Kidney epithelial cell (primary cell): ENCODE measurements around the gene ZNF396.

DNA sequence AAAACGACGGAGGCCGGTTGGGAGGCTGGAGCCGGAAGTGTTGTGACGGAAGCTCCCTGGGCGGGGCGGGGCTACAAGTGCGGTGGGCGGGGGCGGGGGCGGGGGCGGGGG is 142 bp upstream of the TRAPPC8 start:
- RAMPAGE, long total RNA = no peak
- RRBS = no CpG with 5 or more reads among the region's 12 CpGs

DNA sequence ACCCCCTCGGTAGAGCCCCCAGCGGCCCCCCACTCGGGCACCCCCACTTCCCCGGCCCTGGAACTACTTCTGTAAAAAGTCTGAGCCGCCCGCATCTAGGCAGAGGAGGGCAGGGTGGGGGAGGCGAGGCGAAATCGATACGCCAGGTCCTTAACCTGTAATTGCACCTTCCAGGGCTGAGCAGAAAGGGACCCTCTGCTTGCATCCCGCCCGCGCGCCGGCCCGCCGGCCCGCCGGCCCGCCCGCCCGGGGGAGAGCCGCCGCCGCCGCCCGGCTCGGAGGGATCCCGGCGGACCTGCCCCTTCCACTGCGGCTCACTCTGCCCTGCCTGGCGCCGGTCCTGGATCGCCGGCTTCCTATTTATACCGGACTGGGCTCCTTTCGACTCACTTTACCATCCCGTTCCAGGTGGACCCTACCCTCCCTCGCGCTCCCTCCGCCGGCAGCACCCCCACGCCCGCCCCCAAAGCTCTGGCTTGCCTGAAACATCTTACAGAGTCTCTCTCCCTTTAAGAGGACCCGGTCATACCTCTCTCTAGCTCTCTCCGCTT is 868 bp downstream of the KLHL14 start:
- RAMPAGE, long total RNA = no peak
- RRBS = 1% methylated on average over 15 of the region's 46 CpGs

DNA sequence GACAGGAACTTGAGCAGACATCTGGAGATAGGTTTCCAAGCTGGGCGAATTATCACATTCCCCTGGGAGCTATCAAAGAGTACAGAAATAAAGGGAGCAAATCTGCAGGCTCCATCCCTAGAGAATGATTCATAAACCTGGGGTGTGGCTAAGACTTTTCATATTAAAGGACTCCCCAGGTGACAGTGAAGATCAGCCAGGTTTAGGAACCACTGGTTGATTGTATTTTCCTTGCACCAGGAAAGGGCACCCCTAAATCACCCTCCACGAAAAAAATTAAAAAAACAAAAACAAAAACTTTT is 105.6 kb upstream of the NOL4 start:
- RAMPAGE, long total RNA = no peak
- RRBS = no CpG with 5 or more reads among the region's 2 CpGs

DNA sequence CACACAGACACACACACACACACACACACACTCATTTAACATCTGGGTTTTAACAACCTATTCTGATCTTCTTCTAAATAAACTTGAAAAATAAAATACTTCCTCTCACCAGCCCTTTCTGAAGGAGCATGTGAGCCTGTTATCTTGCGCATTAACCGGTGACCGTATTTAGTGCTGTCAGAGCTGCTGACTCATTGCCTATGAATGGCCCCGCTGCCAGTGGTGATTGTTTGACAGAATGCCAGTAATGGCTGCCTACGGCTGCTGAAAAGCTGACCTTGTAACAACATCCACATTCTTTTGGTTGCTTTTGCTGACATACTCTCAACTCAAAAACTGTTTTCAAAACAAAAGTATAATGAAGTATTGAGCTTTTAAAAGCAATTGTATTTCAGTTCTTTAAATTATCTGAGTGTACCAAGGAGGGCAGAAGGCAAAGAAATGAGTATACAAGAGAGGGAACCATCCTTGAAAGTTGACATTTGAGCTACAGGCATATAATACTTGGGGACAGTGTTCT is 50.4 kb upstream of the DTNA start:
- RAMPAGE, long total RNA = no peak
- RRBS = no CpG with 5 or more reads among the region's 5 CpGs

- RAMPAGE, long total RNA = no peak
- RRBS = no CpG with 5 or more reads among the region's 4 CpGs
These were observed 98.0 kb downstream of the DTNA start for GRCh38 chr18:34807980-34808674.

DNA sequence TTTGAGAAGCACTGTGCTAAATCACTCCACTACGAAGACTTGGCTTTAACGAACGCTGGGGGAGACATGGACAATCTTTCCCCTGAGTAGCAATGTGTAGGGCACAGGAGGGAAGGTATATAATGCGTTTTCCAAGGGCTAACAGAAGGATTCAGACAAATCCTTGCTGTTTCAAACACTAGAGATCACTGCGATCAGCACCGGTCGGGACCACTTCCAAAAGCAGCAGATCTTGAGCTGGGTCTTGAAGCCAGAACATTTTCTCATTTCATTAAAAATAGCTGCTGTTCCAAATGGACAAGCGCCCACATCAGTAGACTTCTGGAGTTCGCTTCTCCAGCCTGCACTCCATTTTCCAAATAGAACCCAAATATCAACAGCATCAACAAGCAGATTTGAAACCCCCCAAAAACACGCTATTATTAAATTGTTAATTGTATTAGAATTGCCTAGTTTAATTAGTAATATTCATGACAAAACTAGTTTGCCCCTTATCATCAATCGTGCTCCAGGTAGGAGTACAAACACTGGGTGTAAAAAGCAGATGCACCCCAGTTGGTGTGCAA is 65.0 kb upstream of the MAPRE2 start:
- RAMPAGE, long total RNA = no peak
- RRBS = no CpG with 5 or more reads among the region's 11 CpGs

DNA sequence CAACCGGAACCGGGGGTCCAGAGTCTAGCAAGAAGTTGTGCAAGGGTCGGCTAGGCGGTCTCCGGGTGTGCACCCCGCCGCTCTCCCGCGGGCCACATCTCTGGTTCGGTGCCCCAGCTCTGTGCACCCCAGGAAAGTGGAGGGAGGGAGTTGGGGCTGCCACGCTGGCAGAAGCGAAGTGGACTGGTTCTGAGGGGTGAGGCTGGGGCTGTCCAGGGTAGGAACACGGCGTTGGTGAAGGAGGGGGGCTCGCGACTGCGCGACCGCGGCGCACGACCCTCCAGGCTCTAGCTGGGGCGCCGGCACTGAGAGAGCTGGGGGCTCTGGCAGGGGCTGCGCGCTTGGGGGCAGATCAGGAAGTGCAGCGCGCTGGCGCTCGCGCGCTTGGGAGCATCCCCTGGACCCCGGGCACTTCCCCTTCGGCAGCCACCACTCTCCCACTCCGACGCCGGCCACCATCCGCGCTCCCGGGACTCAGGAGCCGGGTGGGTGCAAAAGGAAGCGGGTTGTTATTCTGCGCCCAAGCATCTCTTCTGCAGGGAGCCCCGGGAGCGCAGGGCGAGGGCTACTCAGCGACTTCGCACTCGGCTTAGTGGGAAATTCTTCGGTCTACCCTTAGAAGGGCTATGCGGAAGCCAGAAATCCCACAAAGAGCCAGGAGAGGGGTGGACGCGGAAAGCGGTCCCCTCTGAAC is 63.9 kb upstream of the MAPRE2 start:
- RAMPAGE, long total RNA = no peak
- RRBS = 2% methylated on average over 13 of the region's 54 CpGs

- RAMPAGE, long total RNA = no peak
- RRBS = no CpG with 5 or more reads among the region's 7 CpGs
These were observed 30.2 kb upstream of the MAPRE2 start for GRCh38 chr18:35010787-35011673.

DNA sequence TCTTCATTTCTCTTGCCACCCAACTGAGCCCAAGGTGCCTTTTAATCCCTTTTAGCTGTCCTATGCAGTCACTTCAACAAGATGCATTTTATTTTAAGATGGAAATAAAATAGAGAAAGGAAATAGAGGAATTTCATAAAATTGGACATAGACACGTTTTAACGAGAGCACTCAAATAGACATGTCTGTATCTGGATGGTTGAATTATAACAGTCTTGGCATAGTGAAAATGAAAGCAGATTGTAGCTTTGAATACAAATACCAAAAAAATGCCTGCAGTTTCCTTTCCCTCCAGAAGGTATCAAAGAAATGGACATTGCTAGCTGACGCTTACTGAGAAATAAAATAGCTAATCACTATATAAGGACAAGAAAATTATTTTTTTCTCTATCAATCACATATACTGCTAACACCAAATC is 11.5 kb upstream of the MAPRE2 start:
- RAMPAGE, long total RNA = no peak
- RRBS = no CpG with 5 or more reads among the region's 3 CpGs

DNA sequence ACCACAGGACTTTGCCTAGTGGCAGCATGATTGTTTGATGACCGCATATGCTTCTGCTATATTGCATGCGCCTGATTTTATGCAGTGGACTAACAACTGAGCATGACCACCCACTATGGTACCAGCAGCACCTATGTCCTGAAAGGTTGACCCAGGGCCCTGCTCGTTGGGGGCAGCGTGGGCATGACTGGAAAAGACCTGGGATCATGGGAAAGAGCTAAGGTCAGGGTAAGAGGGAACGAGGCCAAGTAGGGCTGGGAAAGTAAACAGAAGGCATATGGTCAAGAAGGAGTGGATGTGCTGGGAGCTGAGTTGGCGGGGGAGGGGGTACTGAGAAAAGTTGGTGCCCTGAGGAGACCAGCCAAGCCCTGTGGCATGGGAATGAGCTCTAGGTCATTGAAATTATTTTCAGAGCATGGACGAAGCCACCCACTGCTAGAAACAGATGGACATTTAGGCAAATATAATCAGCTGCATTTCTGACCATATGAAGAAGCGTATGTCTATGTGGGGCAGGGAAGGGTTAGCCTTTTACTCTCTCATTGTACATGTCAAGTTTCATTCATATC is 18.9 kb downstream of the MAPRE2 start:
- RAMPAGE, long total RNA = no peak
- RRBS = no CpG with 5 or more reads among the region's 8 CpGs

GRCh38 chr18:35376703-35377625 is at the start of gene ZNF396:
TSS of gene ZNF396 (minus strand) at chr18:35377337.
- RAMPAGE, long total RNA = start-site peak on the minus strand at chr18:35377294-35377340, 35 and 34 reads in 2 replicates
- RRBS = 1% methylated on average over 37 of the region's 77 CpGs

- RAMPAGE, long total RNA = no peak
- RRBS = no CpG with 5 or more reads among the region's 13 CpGs
These were observed 47.3 kb downstream of the GALNT1 start for GRCh38 chr18:35628630-35629451.

DNA sequence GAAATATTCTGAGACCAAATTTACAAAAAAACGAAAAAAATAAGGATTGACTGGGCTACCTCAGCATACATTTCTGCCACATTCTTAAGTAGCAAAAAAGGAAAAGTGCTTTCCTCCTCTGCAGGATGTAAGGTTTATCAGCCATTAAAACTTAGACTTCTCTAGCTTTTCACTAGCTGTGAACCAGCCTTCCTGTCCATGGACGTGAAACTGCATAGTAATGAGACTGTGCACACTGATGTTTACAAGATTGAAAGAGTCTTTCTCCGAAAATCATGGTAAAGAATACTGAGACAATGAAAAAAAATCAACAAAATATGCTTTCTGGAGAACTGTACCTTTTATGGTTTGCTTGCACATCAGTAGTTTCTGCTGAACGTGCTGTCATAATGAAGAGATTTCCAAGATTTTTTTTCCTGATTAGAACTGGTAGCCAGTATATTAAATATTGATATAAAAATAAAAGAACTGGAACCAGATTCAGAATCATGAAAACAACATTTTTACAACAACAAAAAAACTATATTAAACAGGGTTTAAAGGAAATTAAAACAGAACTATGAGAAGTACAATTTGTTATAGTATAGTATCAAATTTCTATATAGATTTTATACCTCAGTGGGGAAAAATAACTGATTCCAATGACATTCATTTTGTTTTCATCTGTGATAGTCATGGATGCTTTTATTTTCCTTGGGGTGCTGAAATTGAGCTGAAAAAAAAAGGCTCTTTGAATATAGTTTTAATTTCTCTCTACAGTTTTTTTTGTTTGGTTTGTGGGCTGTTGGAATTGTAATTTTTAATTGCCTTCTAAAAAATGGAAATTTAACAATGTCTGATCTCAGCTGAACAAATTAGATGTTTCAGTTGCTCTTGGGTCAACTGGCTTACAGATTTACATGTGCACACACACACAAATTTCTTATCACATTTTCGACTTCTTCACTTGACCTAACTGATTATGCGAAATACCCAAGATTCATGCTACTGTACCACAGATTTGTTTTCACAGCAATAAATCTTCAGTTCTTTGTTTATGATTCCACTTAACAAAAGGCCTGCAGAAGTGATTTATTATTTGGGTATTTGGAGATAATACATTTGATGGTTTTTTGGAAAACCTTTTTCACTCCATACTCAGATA is 128.6 kb downstream of the GALNT1 start:
- RAMPAGE, long total RNA = no peak
- RRBS = no CpG with 5 or more reads among the region's 6 CpGs

DNA sequence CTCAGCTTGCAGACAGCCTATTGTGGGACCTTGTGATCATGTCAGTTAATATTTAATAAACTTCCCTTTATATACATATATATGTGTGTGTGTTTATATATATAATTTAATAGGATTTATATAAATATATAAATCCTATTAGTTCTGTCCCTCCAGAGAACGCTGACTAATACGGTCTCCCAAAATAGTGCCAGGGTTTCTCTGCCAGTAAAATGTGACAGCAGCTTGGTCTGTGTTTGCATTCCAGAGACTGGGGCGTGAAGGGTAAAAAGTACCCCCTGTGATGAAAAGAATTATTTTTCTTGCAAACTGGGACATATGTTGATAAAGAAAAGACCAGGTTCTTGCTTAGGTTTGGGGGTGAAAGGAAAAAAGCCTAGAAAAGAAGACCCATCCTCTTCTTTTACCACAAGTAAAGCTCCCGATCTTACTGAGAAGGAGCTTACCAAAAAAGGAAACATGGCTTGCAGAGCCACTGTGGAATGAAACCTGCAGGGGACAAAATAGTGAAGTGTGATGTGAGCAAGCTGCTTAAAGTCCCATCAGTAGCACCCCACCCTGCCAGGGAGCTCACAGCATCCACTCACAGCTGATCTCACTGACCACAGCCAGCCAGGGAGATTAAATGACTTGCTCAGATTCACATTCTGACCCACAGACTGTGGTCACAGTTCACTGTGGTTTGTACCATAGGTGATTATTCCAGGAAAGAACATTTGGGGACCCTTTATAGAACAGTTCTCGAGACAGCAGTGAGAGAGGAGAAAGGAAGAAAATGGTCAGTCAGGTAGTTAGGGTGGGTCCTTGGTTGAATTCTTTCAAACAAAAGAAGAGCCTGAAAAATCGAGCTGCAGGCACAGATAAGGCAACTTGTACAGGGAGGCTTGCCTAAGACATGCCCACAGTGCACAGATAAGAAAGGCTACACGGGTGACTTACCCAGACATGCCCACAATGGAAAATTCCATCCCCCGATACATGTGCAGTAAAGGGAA is 110.8 kb upstream of the C18orf21 start:
- RAMPAGE, long total RNA = no peak
- RRBS = no CpG with 5 or more reads among the region's 8 CpGs

- RAMPAGE, long total RNA = no peak
- RRBS = no CpG with 5 or more reads among the region's 21 CpGs
These were observed 339 bp downstream of the C18orf21 start for GRCh38 chr18:35972783-35973252.

DNA sequence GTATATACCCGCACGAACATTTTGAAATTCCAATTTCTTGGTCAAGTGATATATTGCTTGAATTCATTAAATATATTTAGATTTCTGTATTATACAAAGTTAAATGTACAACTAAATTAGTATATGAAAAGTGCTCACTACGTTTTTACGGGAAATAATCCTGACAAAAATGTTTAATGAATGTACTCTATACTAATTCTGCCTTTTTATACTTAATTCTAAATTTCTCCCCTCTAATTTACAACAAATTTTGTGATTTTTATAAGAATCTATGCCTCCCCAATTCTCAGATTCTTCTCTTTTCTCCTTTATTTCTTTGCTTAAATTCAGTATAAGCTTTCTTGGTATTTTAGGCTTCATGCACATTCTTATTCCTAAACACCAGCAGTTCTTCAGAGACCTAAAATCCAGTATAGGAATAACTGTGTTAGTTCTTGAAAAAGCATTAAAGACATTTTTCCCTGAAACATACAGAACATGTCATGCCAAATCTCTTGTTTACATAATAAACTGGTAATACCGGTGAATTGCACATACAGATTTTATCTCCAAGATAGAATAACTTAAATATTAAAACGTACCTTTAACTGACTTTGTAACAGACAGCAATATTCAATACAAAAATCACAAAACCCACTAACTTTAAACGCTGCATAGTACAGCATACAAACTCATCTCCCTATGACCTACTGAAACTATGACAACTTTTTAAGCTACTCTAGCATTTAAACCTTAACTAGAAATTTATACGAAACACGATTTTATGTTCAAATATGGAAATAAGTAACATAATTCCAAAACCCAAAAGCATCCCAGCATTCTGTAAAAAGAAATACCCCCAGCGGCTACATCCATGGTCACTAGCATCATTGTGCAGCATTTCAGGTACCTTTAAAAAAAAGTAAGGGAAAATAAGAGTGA is 20.0 kb downstream of the SLC39A6 start:
- RAMPAGE, long total RNA = no peak
- RRBS = no CpG with 5 or more reads among the region's 10 CpGs

GRCh38 chr18:36160822-36161340 is 26.4 kb upstream of the MOCOS start:
- RAMPAGE, long total RNA = no peak
- RRBS = no CpG with 5 or more reads among the region's 3 CpGs

DNA sequence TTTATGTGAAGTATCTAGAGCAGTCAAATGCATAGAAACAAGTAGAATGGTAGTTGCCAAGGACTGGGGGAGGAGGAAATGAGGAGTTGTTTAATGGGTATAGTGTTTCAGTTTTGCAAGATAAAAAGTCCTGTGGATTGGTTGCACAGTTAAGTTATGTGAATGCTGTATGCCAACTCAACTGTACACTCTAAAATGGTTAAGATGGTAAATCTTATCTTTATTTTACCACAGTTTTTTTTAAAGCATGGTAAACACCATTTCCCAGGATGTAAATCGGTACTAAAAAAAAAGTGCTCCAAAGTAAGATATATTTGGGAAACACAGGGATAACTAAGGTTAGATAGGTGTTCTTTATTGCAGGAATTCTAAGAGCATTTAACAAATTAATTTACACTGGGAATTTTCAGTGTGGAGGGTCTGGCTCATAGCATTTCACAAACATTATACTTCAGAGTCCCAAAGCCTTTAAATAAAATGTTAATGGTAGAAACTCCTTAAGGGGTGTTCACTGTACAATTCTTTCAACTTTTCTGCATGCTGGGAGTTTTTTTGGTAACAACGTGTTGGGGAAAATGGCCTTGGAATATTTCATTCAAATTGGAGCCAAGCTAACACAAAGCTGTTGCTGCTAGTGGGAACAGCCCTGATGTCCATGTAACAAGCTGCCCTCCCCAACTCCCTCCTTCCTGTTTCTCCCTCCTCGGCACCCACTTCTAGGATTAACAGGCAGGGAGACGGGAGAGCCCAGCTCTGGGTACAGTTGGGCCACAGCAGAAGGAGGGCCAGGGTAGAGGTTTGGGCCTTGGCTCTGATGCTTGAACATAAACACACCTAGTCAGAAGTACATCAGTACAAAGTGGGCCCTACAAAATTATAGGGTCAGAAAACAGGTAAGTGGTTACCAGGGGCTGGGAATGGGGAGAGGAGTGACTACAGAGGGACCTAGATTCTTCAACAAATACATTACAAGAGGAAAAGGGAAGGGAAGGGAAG is 9.6 kb upstream of the MOCOS start:
- RAMPAGE, long total RNA = no peak
- RRBS = no CpG with 5 or more reads among the region's 4 CpGs

GRCh38 chr18:36389893-36390730 is 92.6 kb downstream of the FHOD3 start:
- RAMPAGE, long total RNA = no peak
- RRBS = no CpG with 5 or more reads among the region's 5 CpGs

GRCh38 chr18:36402779-36403131 is 105.2 kb downstream of the FHOD3 start:
- RAMPAGE, long total RNA = no peak
- RRBS = no CpG with 5 or more reads among the region's 7 CpGs